ENCODE data around the genes MAGEF1, SENP2, IGF2BP2 and CRYGS.

DNA sequence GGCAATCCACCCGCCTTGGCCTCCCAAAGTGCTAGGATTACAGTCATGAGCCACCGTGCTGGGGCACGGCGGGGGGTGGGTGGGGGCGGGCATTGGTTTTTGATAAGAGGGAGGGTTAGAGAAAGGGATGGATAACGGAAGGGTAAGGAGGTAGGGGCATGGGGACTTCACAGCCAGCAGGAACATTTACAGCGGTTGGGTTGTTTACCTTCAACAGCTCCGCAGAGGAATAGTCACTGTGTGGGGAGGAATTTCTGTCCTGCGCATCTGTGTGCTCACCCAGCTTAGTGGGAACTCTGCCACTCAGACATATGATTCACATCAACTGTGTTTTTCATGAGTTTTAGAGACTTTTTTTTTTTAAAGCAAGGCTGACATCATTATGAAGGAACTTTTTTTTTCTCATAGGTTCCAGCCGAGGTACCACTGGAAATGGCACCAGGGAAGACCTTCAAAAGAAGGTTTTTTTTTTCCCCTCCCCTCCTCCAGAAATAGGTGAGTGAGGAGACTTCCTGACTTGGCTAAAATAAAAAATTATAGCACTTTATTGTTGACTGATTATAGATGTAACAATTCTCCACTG lies 19.6 kb downstream of the CHRD start:
- RRBS: no CpG with 5 or more reads among the region's 10 CpGs

GRCh38 chr3:184472773-184473389 lies 88.7 kb upstream of the EPHB3 start:
- RRBS: no CpG with 5 or more reads among the region's 12 CpGs

GRCh38 chr3:184711767-184712592 lies at the start of gene MAGEF1:
MAGEF1 (minus strand) TSS chr3:184712064.
- RRBS: 2% methylated on average over 19 of the region's 56 CpGs

- RRBS: no CpG with 5 or more reads among the region's 4 CpGs
Observed at GRCh38 chr3:185337243-185337651, 25.7 kb upstream of the MAP3K13 start.

- RRBS: no CpG with 5 or more reads among the region's 3 CpGs
Observed at GRCh38 chr3:185504558-185505046, 5.8 kb upstream of the TMEM41A start.

GRCh38 chr3:185585788-185586922 lies at the start of gene SENP2:
SENP2 (plus strand) TSS chr3:185586295.
- RRBS: 1% methylated on average over 24 of the region's 74 CpGs

- RRBS: no CpG with 5 or more reads among the region's 3 CpGs
Observed at GRCh38 chr3:185732473-185733423, 92.1 kb downstream of the IGF2BP2 start.

- RRBS: no CpG with 5 or more reads among the region's 10 CpGs
Observed at GRCh38 chr3:185773773-185774363, 51.0 kb downstream of the IGF2BP2 start.

GRCh38 chr3:185807707-185808196 lies 17.1 kb downstream of the IGF2BP2 start:
- RRBS: no CpG with 5 or more reads among the region's 3 CpGs

DNA sequence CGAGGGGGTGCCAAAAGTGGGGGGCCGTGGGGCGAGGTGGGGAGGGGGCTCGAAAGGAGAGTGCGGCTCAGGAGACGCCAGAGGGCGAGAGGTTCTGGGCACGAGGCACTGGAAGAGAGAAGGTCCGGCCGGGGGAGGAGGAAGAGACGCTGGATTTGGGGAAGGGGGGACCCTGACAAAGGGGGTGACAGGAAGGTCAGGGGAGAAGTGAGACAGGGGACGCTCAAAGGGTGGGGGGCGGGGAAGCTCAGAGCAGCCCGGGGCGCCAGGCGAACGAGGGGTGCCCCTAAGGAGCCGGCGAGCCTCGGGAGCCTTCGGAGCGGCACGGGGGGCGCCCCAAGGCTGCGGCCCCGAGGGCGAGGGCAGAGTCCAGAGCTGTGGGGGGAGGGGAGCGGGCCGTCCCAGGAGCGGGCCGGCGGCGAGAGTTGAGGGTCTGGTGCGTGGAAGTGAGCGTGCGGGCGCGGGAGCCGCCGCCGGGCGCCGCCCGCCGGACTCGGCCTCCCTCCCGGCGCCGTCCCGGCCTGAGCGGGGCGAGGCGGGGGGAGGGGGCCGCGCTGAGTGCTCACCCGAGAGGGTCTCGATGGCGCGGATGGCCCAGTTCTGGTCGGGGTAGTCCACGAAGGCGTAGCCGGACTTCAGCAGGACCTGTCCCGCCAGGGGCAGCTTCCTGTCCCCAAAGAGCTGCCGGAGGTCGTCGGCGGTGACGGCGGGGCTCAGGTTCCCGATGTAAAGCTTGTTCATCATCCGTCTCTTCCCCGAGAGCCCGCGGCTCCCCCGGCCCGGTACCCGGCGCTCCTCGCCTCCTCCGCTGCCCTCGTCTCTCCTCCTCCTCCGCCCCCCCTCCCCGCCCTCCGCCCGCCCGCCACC lies at the start of gene IGF2BP2:
Gene IGF2BP2 (minus strand): TSS at position 826 of the 867 bp plus-strand sequence.
- RRBS: under 1% methylated on average over 18 of the region's 87 CpGs

- RRBS: no CpG with 5 or more reads among the region's 2 CpGs
Observed at GRCh38 chr3:185935256-185935811, 2.5 kb downstream of the TRA2B start.

DNA sequence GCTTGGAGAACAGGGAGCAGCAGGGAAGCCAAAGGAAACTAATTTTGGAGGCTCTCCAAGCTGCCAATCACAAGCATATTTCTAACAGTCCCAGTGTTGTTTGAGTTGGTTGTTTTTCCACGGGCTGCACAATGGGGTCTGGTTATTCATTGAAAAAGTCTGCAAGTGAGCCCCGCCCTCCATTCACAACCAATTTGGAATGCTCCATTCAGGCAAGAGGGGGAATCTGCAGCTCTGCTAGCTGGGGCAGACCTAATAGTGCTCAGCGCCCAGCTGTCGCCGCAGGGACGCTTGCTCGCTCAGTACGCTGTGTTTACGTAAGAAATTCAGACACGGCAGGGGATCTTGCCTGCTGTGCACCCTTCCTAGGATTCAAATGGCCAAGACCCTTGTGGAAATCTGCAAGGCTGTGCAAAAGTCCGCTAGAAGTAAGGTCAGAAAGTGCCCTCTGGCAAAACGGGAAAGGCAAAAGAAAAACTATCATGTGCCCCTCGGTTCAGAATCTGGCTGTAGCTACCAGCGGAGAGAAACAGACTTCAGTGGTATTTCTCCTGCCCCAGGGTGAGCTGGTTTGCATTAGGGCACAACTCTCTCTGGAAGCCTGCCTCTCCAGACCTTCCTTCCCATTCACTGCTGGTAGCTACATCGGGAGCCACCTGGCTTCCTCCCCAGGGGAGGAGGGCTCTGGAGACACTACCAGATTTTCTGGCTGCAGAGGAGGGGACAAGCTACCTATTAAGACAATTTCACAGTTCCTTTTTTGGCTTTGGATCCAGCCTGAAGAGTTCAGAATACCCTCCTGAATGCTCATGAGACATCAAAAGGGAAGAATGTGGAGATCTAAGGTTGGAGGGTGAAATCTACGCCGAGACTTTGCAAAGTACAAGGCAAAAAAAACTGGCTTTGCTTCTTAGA lies 10.9 kb downstream of the ETV5 start:
- RRBS: no CpG with 5 or more reads among the region's 17 CpGs

- RRBS: no CpG with 5 or more reads among the region's 3 CpGs
Observed at GRCh38 chr3:186103990-186104596, 4.8 kb downstream of the ETV5 start.

GRCh38 chr3:186193417-186193930 lies 84.6 kb upstream of the ETV5 start:
- RRBS: 3% methylated on average over 6 of the region's 41 CpGs

DNA sequence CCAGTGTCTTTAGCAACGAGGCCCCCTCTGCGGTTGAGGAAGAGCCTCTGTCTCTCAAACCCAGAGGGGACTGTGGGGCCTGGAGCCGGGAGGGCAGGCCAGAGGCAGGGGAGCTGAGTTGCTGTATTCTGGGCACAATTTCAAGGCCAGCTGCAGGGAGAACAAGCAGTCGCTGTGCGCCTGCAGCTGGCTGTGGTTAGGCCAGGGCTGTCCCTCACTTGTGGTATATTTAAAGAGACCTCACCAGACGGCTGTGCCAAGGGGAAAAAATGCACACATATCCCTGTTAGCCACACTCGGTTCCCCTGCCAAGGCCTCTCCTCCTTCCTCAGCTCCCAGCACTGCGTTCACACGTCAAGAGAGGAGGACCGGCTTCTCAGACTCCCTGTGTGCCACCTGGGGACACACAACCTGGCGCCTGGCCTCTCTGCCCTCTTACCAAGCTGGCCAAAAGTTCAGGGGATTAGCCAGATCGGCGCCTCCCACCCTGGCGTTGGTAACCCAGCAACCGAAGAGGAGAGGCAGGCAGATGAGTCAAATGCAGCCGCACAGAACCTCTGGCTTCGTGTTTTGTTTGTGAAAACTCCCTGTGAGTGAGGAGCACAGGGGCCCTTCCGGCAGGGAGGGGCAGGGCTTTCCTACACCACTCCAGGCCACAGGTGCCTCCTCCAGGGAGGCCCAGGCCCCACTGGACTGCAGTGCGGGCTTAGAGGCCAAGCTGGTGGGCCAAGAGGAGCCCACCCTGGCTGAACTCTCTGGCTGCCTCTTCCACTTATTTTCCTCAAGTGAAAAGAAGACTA lies 101.3 kb upstream of the ETV5 start:
- RRBS: no CpG with 5 or more reads among the region's 19 CpGs

- RRBS: no CpG with 5 or more reads among the region's 3 CpGs
Observed at GRCh38 chr3:186281067-186281542, 80.9 kb downstream of the DGKG start.

DNA sequence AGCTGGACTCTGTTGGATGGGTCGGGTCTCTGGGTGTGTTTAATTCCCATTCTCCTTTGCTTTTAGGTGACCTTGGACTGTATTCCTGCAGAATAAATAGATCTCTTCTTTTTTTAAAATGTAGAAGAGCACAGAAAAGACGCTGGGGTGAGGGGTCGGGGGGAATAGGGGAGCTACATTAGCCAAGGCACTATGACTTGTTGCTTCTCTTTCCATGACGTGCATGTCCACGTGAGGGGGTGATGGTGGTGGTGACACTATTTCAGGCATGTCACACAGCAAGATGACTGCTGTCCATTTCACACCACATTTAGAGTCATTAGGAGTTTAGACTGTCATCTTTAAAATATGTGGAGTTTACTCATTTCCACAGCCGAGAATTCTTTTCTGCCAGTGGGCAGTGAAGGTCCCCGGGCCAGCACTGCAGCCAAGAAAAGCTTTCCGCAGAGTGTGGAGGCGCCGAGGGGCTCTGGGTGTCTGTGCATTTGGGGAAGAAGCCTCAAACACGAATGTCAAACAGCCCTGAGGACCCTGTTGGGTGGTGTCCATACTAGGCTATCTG lies 908 bp upstream of the DGKG start:
- RRBS: no CpG with 5 or more reads among the region's 11 CpGs

- RRBS: no CpG with 5 or more reads among the region's 6 CpGs
Observed at GRCh38 chr3:186365674-186366074, 3.6 kb upstream of the DGKG start.

GRCh38 chr3:186544109-186544672 lies at the start of gene CRYGS:
CRYGS (minus strand) TSS chr3:186544380.
- RRBS: no CpG with 5 or more reads among the region's 4 CpGs

DNA sequence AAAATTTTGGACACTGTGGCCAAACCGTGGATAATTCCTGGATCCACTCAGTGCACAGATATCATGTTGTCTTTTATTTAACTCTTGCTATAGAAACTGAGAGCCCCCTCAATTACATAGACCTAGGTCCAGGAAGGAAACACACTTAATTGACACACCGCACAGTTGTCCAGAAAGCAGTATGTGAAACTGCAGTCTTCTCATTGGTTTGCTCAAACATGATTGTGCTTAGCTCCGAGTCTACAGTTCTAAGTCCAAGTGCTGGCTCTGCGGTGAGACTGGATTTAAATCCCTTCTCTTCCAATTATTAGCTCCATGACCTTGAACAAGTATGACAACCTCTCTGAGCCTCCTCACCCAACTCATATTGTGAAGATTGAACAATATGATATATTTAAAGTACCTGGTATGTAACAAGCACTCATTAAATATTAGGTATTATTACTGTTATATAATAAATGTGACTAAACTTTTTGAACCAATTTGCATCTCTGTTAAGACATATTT lies 19.0 kb upstream of the AHSG start:
- RRBS: no CpG with 5 or more reads among the region's 4 CpGs

Data from AG09319 (cell line).